SEM (cell line): ENCODE measurements around a stretch of chr7.

DNA sequence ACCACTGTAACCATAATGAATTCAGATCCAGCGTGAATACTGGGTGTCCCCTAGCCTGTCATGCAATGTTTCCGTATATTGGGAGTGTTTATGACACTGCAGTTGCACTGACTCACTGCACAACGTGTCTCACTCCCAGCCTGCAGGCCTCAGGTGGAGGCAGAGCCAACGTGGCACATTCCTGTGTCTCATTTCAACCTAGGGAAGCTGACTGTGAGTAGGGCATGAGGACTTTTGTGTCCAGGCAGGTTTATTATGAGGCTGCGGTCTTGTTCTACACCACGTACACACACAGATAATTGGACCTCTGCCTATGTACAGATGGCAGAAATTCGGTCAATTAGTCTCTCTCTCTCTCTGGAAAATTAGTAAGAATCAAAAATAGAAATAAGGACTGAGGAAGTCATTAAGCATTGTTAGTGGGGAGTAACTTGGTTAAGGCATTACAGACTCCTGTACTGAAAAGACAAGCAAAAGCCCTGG, 299.1 kb upstream of the IGFBP3 start:
- PRO-cap, result no peak

GRCh38 chr7:46558642-46559315, 637.7 kb upstream of the IGFBP3 start:
- PRO-cap, result no peak

DNA sequence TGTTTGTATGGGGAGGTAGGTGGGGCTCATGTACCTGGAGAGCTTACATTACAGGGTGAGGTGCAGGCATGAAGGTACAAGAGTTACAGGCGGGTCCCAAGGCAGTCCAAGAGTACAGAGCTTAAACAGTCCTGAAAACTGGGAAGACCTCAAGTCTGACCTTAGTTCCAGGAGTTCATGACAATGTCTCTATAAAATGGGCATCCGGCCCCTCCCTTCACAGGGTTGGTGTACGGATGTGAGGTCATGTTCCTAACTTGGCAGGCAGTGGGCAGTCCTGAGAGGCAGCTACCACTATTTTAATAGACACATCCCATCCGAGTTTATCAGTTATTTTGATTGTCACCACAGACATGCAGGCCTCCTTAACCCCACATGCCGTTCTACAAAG, 647.4 kb upstream of the IGFBP3 start:
- PRO-cap, result no peak

- PRO-cap, result no peak
Observed at GRCh38 chr7:47192945-47193427, 388.9 kb downstream of the TNS3 start.

DNA sequence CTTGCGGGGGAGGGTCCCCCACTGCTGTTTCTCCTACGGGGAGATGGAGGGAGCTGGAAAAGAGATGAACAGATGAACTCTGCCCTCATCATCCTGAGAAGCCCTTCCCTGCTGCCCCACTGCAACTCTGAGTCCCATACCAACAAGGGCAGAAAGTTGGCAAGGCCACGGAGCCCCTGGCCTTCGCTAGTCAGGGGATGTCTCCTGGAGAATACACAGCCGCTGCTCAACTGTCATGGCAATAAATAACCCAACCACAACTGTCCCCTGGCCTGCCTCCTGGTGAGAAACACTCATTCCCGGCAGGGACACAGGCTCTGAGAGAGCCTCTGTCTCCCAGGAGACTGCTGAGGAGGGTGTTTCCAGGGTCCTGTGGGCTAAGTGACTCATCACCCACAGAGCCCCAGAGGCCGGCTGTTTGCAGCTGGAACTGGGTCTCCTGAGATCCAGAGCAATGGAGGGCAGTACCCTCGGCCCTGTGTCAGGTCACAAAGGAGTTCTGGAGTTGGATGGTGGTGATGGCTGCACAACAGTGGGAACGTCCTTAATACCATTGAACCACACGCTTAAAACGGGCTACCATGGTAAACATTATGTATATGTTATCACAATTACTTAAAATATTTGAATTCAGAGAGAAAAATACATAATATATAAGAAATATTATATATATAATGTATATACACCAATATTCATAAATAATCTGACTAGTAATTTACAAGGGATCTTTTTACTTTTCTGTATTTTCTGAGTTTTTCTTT, 354.0 kb downstream of the TNS3 start:
- PRO-cap, result no peak

- PRO-cap, result unidirectional peak, plus-strand start at chr7:47253961
Observed at GRCh38 chr7:47253482-47254041, 328.3 kb downstream of the TNS3 start.

DNA sequence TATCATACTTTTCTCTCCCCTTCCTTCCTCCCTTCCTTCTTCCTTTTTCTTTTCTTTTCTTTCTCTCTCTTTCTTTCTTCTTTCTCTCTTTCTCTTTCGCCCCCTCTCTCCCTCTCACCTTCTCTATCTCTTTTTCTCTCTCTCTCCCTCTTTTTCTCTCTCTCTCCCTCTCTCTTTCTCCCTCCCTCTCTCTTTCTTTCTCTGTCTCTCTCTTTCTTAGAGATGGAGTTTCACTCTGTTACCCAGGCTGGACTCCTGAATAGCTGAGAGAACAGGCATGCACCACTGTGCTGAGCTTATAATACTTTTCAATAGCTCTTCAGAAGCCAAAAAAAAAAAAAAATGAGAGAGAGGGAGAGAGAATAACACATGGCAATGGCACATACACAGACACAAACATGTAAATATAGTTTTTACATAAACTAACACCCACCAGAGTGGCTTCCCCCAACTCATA, 322.1 kb downstream of the TNS3 start:
- PRO-cap, result no peak

GRCh38 chr7:47276206-47276699, 305.7 kb downstream of the TNS3 start:
- PRO-cap, result no peak

DNA sequence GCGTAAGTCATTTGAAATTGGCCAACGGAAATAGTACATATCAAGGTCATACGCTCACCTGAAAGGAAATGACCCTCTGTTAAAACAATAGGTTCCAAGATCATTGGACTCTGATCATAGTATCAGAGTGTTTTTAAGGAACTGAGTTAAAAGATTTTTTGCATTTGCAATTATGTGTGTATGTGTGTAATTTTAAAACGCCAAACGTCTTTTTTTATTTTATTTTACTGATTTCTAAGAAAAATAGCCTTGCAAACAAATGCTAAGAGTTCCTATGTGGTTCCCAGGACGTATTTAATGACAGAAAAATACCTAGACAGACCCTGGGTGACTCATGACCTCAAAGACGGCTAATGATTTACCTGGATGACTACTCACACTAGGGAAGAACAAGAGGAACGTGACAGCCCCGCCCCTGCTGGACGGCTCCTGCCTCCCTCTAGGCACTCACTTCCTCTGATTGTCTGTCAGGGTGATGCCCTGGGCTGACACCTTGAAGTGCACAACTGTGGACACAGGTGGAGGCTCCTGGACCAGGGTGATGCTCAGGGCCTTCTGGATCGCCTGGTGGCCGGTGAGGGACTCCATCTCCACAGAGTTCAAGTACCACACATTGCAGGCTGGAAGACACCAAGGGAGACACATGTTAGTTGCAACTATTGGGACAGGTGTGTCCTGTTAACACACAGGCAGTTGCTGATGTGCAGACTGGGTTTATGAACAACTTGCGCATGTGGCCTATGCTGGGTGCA, 298.5 kb downstream of the TNS3 start:
- PRO-cap, result no peak

DNA sequence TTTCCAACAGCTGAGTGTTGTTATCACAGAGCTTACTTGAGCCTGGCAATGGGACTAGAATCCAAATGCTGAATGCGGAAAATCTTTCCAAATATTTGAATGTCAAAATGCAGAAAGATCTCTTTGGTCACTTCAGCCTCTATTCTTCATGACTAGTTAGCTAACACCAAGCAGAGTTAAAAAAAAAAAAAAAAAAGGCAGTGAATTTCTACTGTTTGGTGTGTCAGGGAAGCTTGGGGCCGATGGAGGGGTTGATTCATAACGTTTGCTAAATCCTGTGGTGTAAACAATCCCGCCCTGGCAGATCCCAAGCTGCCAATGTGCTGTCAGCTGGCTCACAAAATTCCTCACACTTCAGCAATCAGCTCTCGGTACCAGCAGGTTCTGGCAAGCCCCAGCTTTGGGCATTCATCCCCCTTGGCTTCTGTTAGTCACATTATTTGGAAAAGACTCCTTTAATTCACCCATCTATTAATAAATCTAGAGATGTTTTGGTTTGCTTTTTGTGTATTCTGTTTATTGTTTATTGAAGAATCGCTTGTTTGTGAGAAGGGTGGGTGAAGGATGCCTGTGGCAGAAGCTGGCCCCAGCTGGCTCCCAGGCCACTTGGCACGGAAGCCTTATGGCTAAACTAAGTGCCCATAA, 245.8 kb downstream of the TNS3 start:
- PRO-cap, result no peak

- PRO-cap, result no peak
Observed at GRCh38 chr7:47371701-47372567, 210.0 kb downstream of the TNS3 start.

GRCh38 chr7:47380749-47381449, 201.0 kb downstream of the TNS3 start:
- PRO-cap, result no peak

- PRO-cap, result no peak
Observed at GRCh38 chr7:47460343-47460979, 121.5 kb downstream of the TNS3 start.

DNA sequence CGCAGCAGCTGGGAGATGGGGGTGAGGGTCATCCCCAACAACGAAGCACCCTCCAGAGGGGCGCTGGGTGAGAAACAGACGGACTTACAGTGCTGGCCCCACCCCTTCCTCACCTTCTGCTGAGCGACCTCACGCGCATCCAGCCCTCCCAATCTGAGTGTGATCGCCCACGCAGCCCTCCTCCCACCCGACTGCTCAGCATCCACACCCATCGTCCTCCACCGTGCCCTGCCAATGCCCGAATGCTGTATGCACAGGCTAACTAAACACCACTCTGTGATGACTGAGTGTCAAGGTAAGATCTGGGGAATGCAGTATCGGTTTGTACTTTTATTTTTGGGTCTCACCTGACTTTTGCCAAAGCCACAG, 109.1 kb downstream of the TNS3 start:
- PRO-cap, result no peak

- PRO-cap, result no peak
Observed at GRCh38 chr7:47604451-47605391, 22.8 kb upstream of the TNS3 start.

GRCh38 chr7:47936791-47937794, 11.2 kb downstream of the PKD1L1 start:
- PRO-cap, result no peak

DNA sequence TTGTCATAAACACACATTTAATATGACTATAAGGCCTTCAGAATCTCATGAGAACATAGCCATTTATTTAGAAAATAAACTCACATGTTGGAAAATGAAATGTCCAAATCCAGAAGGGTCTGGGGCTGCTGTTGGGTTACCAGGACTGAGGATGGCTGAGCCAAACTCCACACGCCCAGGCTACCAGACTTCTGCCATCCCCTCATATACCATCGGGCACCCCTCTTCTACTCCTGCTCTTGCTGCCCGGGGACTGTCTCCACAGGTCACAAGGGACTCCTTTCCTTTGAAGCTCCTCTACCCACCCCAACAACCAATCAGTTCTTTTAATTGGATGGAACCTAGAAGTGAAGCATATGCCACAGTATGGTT, 8.3 kb downstream of the HUS1 start:
- PRO-cap, result no peak

DNA sequence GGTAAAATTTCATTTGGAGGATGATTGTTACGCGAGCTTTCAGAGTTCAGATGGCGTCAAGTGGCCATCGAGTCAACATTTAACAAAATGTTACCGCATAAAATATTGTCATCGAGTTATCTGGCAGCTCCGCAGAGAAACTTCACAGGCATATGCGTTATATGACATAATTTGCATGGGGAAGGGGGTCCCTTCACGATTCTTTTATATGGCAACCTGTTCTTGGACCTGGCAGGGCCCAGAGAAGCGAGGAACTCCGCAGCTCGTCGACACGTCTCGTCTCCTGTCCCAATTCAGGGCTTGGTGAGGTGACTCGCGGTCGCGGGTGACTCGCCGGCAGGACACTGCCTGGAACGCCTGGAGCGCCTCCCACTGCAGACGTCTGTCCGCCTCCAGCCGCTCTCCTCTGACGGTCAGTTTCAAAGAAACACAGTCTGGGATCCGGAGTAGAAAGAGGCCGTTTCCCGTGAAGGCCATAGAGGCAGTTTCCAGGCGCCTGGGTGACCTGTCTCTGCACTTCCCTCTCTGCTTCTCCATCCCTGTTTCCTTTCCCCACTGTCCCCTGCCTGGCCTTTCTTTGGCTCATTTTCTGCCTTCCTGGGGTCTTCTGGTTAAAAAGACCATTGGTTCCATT, 1.0 kb downstream of the UPP1 start:
- PRO-cap, result no peak

GRCh38 chr7:48201893-48202348, 30.7 kb downstream of the ABCA13 start:
- PRO-cap, result no peak

DNA sequence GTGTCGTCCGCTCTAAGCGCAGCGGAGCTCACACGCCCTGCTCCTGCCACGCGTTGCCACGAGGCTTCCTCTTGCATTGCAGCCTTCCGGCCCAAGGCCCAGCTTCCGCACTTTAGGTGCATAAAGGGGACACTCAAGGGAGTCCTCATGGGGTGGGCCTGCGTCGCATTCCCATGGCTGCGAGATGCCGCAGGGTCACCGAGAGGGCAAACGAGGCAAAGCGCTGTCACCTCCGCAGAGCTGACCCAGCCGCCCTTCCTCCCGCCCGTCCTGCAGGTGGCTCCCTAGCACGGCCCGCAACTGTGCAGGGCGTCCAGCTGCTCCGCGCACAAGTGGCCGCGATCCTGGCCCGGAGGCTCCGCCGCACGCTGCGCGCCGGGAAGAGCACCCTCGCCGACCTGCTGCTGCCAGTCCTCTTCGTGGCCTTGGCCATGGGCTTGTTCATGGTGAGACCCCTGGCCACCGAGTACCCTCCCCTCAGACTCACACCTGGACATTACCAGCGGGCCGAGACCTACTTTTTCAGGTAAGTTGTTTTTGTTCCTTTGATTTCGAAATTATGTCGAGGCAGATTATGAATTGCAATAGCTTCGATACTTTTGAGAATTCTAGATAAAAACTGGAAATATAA, 283.6 kb downstream of the ABCA13 start:
- PRO-cap, result no peak